ENCODE results near the gene MRFAP1.

DNA sequence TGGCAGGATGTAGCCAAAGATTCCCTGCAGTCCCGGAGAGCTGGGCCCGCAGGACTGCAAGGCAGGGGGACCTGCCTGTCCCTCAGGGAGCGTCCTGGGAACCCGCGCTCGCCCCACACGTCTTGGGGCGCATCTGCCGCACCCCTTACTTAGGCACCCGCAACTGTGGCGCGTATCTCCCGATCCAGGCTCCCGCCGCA is 761 bp upstream of the STK32B start:
- PRO-cap = no peak
- RRBS, 2 experiments = no CpG with 5 or more reads among the region's 15 CpGs

- PRO-cap = no peak
- RRBS, 2 experiments = no CpG with 5 or more reads among the region's 6 CpGs
These were observed 153.5 kb downstream of the STK32B start for GRCh38 chr4:5204668-5205310.

DNA sequence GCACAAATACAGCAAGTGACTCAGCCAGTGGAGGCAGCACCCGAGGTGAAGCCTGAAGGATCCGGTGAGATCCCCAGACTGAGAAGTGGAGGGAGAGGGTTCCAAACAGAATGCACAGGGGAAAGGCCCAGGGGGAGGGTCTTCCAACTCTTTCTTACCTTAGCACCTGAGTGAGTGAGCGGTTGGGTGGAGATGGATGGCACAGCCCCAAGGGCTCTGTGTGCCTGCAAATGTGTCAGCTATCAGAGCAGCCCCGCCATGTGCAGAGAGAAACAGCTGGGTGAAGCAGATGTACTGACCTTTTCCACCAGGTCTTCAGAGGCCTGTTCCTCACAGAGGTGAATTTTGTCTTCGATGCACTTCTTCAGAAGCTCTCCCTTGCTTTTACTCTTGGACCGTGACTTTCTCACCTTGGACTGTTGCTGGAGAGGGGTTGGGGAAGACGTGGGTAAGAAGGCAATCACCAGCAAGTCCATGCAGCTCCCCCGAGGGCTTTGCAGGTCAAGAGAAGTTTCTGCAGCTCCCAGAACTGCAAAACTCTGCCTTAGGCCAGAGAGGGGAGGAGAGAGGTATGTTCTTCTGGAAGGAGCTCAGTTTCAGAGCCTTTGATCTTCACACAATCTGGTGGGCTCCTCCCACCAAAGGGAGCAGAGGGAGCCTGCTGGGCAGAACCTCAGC is 93.1 kb downstream of the EVC2 start:
- PRO-cap = no peak
- RRBS, 2 experiments = no CpG with 5 or more reads among the region's 8 CpGs

DNA sequence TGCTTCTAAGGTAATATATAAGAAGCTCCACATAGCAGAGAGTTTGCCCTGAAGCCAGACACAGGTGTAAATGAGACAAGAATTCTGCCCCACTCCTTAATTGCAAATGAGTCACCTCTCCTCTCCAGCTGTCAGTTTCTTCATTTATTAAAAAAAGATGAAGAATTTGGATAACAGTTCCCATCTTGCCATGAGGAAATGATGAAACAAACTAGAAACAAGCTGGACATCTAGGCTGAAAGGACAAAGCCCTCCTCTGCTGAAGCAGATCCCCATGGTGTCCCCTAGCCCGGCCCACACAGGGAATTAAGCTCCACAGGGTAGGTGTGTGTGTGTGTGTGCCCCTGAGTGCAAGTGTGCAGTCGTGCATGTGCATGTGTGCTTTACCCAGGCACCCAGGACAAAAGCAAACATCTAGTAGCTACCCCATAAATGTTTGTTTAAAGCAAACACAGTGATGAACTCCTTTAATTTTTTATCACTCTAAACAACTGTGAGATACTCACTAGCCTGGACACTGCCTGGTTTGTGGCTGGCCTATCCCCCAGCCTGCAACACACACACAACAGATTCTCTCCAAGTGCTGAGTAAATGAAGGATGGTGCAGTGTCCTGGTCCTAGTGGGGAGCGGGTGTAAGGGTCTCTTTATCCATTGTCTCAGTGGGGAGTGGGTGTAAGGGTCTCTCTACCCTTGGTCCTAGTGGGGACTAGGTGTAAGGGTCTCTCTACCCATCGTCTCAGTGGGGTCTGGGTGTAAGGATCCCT is 853 bp upstream of the EVC start:
- PRO-cap = unidirectional peak, plus-strand start at position 214 of the sequence
- RRBS, 2 experiments = no CpG with 5 or more reads among the region's 4 CpGs

GRCh38 chr4:5740868-5741323 is 29.9 kb downstream of the EVC start:
- PRO-cap = no peak
- RRBS, 2 experiments = no CpG with 5 or more reads among the region's 3 CpGs

DNA sequence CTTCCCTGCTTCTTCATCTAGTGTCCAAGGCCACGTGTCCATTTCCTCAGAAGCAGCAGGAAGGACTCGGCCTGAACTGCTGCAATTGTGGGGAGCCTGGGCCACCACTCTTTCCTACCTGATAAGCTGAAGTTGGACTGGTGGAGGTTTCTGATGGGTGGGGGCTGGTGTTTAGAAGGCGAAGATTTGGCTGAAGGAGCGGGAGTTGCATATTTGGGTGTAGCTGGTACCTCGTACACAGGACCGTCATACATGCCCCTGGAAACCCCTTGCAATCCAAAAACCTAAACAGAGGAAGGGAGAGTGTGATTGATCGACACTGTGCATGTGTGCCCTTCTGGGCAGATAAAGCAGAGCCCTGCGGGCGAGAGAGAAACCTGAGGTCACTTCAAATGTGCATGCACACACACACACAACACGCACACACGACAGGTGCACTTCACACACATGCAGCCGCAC is 67.5 kb downstream of the CRMP1 start:
- PRO-cap = no peak
- RRBS, 2 experiments = no CpG with 5 or more reads among the region's 12 CpGs

- PRO-cap = no peak
- RRBS, 2 experiments = 85 to 98% methylated on average over 4 of the region's 15 CpGs
These were observed 22.1 kb downstream of the CRMP1 start for GRCh38 chr4:5870671-5871270.

DNA sequence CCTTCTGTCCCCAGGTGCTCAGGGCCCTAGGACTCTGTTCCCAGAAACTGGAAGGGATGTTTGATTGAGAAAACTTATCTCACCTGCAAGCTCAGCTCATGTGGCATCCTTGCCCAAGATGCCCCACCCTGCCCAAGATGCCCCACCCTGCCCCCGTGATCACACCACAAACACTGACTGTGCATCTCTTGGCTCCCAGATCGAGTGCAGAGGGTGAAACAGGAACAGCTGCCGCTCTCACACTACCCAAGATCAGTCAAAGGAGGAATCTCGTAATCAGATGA is 27.8 kb downstream of the JAKMIP1 start:
- PRO-cap = no peak
- RRBS, 2 experiments = no CpG with 5 or more reads among the region's 4 CpGs

GRCh38 chr4:6198102-6198789 is 2.1 kb downstream of the JAKMIP1 start:
- PRO-cap = no peak
- RRBS, 2 experiments = no CpG with 5 or more reads among the region's 10 CpGs

- PRO-cap = no peak
- RRBS, 2 experiments = 19 to 27% methylated on average over 14 to 17 of the region's 18 CpGs
These were observed 82.0 kb downstream of the PPP2R2C start for GRCh38 chr4:6390406-6390784.

- PRO-cap = bidirectional peak, plus-strand start at chr4:6640685, minus-strand start at chr4:6640531
- RRBS, 2 experiments = 2% methylated on average over 37 to 56 of the region's 100 CpGs
These were observed at the start of gene MRFAP1 for GRCh38 chr4:6640619-6641737. MRFAP1 (plus strand) TSS chr4:6640685.

DNA sequence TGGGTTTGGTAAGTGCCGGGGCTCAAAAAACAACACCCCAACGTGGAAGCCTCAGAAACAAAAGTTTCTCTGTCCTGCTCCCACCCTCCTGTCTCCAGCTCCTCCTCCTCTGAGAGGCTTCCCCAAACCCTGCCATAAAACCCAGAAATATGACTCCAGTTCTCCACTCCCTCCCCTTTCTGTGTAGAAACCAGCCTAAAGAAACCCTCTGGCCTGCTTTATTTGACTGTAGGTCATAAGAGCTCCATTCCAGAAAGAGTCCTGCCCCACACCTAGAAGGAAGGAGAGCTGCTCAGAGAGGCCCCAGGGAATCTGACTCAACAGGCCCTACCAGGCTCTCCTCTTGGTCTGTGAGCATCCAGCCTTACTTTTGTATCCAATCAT is 886 bp upstream of the S100P start:
- PRO-cap = no peak
- RRBS, 2 experiments = no CpG with 5 or more reads among the region's 2 CpGs

DNA sequence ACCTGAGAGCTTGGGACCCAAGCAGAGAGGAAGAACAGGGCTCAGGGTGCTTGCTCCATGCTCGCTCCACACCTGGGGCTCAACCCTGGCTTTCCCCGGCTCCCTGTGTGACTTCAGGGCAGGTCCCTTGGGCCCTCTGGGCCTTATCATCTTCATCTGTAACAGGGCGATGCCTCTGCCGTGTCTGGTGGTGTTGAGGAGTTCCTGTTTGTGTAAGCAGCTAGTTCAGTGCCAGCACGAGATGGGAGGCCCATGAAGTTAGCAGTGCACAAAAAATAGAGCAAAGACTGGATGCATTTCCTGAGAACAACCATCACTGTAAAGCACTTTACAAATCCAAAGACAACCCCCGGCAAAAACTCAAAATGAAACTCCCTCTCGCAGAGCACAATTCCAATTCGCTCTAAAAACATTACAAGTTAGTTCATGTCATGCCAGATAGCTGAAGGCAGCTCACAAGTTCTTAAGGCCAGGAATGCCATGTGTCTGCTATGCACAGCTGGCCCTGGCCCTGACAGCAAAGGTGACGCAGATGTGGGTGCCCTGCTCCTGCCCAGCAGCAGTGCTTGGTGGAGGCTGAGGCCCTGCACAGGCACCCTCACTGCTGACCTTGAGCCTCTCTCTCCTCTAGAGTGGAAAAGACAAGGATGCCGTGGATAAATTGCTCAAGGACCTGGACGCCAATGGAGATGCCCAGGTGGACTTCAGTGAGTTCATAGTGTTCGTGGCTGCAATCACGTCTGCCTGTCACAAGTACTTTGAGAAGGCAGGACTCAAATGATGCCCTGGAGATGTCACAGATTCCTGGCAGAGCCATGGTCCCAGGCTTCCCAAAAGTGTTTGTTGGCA is 2.8 kb downstream of the S100P start:
- PRO-cap = no peak
- RRBS, 2 experiments = no CpG with 5 or more reads among the region's 13 CpGs

GRCh38 chr4:6726836-6727855 is 11.2 kb downstream of the BLOC1S4 start:
- PRO-cap = no peak
- RRBS, 2 experiments = 9 to 12% methylated on average over 12 of the region's 38 CpGs

DNA sequence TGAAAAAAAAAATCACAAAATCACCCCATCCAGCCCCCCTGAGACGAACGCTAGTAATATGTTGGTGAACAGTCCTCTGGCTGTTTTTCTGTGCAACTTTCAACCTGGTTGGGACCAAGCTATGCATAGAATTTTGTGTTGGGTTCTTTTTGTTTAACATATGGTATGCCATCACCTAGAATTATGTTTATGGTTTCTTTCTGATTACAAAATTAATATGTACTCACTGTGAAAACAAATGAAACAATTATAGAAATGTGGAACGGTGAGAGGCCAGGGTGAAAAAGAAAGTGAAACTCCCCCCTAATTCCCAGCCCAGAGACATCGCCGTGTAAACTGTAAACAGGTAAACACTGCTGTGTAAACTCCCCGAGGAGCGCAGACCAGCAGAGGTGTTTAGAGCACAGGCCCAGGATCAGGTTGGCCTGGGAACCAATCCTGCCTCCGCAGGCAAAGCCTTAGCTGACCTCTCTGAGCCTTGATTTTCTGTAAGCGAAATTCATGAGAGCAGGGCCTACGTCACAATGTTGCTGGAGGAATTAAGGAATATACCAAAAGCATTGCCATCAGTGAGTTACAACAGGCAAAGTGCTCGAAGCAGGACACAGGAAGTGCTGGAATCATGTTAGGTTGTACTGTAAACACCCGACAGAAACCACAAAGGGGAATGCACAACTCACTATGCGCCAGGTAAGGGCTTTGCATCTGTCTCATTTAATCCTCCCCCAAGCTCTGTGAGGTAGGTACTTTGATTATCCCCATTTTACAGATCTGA is 31.0 kb upstream of the KIAA0232 start:
- PRO-cap = no peak
- RRBS, 2 experiments = no CpG with 5 or more reads among the region's 13 CpGs

DNA sequence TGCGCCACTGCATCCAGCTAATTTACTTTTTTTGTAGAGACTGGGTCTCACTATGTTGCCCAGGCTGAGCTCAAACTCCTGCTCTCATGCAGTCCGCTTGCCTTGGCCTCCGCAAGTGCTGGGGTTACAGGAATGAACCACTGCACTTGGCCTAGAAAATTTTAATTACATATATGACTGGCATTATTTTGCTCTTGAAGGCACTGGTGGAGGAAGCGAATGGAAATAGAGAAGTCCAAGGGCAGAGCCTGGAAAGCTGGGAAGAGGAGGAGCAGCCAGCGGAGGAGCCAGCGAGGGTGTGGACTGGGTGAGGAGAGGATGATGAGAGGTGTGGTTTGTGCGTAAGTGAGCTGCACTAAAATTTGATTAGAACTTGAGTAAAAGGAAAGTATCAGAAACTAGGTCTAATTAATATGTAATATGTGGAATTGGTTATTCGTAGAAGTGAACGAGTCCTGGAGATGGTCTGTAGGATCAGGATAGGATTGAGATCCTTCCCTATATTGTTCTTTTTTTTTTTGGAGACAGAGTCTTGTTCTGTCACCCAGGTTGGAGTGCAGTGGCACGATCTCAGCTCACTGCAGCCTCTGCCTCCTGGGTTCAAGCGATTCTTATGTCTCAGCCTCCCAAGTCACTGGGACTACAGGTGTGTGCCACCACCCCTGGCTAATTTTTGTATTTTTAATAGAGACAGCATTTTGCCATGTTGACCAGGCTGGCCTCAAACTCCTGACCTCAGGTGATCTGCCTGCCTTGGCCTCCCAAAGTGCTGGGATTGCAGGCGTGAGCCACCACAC is 13.4 kb downstream of the KIAA0232 start:
- PRO-cap = no peak
- RRBS, 2 experiments = no CpG with 5 or more reads among the region's 12 CpGs

DNA sequence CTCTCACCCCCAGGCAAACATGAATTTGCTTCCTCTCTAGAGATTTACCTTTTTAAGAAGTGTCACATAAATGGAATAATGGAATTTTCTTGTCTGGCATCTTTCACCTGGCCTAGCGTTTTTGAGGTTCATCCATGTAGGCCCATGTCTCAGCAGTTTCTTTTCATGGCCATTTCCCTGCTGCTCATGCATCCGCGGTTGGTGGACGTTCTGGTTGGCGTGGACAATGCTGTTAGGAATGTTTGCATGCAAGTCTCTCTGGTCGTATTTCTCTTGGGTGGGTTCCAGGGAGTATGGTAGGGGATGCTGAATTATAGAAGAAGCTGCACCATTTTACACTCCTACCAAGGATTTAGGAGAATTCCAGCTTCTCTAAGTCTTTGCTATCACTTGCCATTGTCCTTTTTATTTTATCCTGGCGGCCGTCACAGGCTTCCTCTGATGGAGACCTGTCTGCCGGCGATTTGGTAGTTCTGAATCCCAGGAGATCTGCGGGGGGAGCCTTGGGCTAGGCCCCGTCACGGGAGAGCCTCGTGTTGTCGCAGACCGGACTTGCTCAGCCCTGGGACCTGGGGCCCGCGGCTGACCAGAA is 56.6 kb downstream of the CCDC96 start:
- PRO-cap = unidirectional peak, minus-strand start at position 375 of the sequence
- RRBS, 2 experiments = 2 to 3% methylated on average over 7 of the region's 18 CpGs

DNA sequence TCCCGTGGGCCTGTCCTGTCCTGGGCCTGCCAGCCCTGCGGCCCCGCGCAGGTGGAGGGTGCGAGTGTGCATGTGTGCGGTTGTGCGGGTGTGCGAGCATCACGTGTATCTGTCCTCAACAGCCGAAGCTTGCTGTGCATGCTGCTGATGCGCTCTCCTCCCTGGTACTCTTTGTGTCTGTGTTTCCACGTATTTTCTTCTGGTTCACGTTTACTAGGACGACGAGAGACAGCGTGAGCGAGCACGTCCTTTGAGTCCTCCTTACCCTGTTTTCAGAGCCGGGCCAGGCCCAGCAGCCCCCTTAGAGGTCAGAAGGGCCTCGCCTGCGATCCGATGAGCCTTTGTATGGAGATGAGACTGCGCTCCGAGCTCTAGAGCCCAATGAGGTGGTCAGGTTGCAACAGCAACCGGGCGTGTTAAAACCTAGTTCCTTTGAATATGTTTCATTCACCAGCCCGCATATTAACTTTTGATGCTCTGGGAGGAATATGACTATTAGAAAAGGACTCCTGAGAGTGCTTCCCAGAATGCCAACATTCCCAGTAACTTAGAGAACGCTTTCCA is 55.3 kb downstream of the CCDC96 start:
- PRO-cap = unidirectional peak, minus-strand start at position 308 of the sequence
- RRBS, 2 experiments = no CpG with 5 or more reads among the region's 28 CpGs

DNA sequence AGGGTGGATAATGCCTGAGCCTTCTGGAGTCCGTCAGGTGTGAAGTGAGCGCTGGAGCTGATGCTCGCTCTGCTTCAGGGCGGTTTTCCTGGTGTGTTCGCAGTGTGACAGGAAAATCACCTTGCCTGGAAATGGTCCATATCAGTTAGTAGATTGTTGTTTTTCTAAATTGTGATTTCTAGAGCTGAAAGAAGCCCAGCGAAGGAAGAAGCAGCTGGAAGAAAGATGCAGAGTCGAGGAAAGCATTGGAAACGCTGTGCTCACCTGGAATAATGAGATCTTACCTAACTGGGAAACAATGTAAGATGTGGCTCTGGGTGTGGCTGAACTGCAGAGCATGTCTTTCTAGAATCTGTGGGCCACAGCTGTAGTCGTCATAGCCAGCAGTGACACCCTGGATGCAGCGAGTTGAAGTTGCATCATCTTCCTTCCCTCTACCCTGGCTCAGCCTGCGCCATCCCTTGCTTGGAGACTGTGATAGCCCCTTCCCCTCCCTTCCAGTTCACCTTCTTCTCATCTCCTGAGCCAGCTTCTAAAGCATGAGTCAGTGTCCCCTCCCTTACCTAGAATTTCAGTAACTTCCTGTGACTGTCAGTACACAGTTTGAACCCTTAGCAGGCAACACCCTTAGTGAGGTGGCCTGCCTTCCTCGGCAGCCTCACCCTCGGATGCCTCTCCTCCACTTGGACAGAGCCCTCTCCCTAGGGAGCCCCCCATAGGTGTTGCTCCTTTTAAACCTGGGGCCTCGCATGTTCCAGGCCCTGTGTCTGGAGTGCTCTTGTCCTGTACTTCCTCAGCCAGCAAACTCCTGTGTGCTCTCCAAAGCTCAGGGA is 43.7 kb downstream of the CCDC96 start:
- PRO-cap = bidirectional peak, plus-strand start at position 594 of the sequence, minus-strand start at position 476 of the sequence
- RRBS, 2 experiments = no CpG with 5 or more reads among the region's 14 CpGs

- PRO-cap = no peak
- RRBS, 2 experiments = 73 to 74% methylated on average over 2 of the region's 15 CpGs
These were observed 27.3 kb downstream of the CCDC96 start for GRCh38 chr4:7015260-7016138.